Osteocyte (in vitro differentiated cells): ENCODE results near the gene LRIG3.

GRCh38 chr12:57825920-57826285 is 7.4 kb upstream of the AVIL start:
- PRO-cap = no peak

DNA sequence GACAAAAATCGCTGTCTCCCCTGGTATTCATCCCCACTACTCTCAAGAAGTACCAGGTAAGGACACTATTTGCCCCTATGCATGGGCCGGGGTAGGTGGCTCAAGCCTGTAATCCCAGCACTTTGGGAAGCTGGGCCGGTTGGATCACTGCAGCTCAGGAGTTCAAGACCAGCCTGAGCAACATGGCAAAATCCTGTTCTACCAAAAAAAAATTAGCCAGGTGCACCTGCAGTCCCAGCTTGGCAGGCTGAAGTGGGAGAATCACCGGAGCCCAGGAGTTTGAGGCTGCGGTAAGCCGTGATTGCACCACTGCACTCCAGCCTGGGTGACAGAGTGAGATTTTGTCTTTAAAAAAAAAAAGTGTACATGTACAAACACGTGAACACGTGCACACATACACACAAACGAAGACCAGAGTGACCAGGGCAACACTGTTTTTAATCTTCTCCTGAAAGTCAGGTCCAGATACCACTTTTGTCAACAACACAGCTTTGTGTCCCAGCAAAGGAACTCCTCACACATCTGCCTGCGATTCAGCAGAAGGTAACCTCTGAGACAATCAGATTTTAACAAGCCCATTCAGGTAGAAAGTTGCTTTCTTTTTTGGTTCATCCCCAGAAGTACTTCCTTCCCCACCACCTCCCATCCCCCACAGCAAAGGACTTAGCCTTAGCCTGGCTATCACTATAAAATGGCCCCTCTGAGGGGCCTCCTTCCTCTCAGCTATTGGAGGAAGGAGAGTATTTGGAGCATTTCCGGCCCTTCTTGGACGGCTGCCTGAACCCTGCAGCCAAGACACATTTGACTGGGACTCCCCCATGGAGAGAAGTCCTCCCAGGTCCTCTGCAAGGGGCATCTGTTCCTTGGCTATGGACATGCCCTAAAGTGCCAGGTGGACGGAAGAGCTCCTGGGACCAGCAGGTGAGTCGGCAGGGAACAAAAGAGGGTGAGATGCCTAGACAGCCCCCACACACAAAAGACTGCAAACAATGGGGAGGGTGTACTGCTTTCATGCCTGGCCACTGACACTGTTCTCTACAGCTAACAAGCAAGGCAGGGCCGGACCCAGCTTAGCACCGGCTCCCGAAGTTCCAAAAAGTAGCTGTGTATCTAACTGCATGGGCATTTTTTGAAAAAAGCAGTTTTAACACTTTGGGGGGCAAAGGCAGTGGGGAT is 9.8 kb downstream of the CTDSP2 start:
- PRO-cap = no peak

DNA sequence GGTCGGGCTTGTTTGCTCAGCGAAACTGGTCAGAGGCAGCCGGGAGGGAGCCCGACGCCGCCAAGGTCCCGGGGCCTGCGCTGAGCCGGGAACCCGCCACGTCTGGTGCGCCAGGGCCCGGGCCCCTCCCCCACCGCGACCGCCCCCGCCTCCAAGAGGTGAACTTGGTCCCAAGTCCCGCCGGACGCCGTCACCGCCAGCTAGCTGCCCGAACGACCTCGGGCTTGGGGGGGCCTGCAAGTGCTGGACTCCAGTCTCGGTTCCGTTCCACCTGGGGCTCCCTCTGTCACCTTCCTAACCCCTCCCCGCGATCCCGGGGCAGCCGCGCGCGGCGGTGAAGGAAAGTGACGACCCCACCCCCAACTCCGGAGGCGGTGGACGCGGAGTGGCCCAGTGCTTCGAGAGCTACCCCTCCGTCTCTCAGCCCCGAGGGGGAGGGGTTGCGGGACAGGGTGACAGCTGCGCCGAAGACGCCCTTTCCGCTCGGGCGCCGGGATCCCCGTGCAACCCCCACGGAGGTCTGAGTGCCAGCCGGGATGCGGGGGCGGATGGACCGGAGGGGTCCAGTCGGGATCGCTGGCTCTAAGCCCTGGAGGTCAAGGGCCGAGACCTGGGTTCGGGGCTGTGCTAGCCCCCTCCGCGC is 719 bp downstream of the CTDSP2 start:
- PRO-cap = bidirectional peak, plus-strand start at position 32 of the sequence, minus-strand start outside the sequence; bidirectional peak, plus-strand start at position 523 of the sequence, minus-strand start at position 312 of the sequence

GRCh38 chr12:57851002-57851585 is 4.6 kb upstream of the CTDSP2 start:
- PRO-cap = no peak

DNA sequence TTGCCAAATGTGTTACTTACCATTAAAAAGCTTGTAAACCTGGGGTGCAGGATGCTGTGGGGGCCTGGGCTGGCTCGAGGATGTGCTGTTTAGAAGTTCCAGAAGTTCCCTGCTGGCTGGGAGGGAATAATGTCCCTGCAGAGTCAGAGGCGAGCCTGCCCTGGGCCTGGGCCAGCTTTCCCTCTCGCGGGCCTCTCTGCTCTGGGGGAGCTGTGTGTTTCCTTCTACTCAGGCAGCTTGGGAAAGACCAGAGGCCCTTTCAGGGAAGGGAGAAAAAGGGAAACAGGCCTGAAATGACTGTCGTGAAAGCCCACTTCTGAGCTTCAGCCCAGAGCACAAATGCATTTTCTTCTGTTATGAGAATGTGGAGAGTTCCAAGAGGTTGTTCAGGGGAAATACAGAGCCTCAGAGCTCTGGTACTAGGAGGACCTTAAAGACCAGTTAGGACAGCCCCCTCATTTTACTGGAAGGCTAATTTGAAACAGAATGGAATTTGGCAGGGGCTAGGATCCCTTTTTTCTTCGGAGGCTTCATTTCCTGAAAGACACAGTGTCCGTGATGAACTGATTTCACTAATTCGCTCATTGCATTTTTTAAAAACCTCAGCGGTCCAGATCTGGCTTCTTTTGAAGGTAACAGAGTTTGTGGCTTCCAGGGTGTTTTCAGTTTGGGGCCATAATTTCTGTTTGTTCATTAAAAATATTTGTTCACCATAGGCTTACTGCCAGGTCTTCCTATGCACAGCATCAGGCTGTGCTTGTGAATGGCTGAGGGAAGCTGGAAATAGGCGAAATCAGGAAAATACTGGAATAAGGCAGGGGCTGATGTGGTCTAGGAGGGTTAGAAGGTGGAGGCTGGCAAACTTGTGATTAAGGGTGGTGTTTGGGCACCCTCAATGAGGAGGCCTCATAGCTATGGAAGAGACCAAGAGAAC is 47.4 kb upstream of the ATP23 start:
- PRO-cap = bidirectional peak, plus-strand start at position 222 of the sequence, minus-strand start at position 91 of the sequence

GRCh38 chr12:57898916-57899840 is 42.2 kb upstream of the ATP23 start:
- PRO-cap = no peak

DNA sequence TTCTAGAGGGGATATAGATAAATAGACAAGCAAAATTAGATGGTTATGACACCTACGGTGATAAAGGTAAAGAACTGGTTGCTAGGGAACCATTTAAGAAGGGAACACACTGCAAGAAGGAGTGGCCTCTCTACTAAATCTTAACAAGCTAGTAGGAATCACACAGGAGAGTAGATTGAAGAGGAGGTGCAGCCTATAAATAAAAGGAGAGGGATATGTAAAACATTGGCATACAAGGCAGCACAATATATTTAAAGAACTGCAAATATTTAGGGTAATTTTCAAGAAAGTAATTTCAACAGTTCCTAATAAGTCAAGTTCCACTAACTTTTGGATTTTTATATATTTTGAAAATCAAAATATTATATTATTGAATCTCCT is 155.1 kb downstream of the LRIG3 start:
- PRO-cap = no peak

DNA sequence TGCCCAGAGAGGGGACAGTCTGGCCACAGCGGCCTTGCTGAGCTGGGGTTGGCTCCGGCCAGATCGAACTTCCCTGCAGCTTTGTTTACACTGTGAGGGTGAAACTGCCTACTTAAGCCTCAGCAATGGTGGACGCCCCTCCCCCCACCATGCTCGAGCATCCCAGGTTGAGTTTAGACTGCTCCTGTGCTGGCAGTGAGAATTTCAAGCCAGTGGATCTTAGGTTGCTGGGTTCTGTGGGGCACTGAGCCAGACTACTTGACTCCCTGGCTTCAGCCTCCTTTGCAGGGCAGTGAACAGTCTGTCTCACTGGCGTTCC is 79.3 kb downstream of the LRIG3 start:
- PRO-cap = no peak

DNA sequence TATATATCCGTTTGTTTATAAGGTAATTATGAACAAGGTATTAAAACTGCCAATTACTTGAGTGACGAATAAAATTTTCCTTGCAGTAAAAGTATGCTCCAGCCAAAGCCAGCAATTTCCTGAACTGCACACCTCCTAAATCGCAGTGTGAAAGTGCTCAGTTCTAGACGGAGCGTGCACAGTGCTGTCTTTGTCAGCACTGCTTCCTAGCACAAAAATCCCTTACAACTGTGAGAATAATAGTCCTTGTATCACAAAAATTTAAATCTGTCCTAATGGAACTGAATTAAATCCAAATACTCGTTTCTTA is 26.3 kb downstream of the LRIG3 start:
- PRO-cap = no peak

DNA sequence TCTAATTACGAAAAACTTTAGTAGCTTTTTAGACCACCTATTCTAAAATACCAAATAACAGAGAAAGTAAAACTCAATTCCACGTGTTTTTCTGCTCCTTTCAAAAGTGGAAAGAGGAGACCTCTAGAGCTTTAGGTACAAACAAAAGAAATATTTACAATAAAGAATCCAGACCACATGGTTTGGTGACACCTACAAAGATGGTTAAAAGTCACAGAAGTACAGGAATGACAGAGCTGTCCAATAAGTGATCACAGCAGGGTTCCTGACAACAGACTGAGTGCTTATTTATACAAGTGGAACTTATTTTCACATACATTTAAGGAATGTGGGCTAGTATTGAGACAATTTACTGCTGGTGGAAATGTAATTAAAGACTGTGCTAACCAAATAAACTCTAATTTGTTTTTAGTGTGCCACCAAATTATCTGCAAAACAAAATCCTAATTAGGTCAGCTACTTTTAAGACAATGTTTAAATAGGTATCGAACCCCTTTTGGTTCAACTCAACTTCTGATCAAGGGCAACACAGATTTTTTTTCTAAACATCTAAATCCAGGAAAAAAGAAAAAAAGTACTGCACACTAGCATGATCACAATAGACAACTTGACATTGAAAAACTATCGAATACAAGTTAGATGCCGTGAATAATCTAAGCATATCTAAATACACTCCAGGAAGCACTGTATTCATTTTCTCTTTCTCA is 2.3 kb downstream of the LRIG3 start:
- PRO-cap = no peak

- PRO-cap = bidirectional peak, plus-strand start at chr12:58920273, minus-strand start at chr12:58920155; bidirectional peak, plus-strand start at chr12:58920704, minus-strand start at chr12:58920538
Observed at GRCh38 chr12:58919835-58920873, at the start of gene LRIG3. Gene LRIG3 (minus strand): TSS chr12:58920504.

DNA sequence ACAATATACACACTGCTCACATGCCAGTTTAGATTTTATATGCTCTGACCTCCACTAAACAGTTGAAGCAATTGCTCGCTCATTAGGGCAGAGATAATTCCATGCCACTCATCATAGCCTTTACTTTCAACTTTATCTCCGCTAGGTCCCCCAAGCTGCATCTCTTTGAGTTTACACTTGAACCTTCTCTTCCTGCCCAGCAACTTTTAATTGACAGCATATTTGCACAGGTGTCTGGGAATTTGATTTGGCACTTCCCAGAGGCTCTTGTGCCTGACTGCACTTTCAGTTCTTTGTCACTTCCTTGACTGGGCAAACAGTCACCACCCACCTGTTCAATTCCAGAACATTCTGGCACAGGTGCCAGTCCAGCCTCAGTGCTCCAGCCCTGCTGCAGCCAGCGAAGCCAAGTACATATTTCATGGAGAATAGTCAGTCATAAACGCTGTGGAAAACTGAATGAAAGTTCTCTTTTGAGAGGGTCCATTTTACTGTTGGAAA is 110.1 kb upstream of the LRIG3 start:
- PRO-cap = no peak

- PRO-cap = no peak
Observed at GRCh38 chr12:59666612-59667067, 70.8 kb downstream of the SLC16A7 start.

DNA sequence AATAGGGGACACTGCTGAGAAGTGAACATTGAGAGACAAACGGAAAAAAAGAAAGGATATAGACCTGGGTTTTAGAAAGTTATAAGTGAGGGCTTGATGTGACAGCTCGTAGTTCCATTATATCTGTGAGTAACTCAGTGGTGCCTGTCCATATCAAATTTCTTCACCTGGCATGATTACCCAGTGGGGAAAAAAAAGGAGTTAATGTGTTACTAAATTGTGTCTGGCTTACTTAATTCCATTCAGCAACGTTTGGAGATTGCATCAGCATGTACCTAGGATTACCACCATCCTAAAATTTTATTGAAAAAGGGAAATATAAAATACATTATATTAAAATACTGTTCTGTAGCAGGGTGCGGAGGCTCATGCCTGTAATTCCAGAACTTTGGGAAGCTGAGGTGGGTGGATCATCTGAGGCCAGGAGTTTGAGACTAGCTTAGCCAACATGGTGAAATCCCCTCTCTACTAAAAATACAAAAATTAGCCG is 1249.9 kb downstream of the SLC16A7 start:
- PRO-cap = no peak

DNA sequence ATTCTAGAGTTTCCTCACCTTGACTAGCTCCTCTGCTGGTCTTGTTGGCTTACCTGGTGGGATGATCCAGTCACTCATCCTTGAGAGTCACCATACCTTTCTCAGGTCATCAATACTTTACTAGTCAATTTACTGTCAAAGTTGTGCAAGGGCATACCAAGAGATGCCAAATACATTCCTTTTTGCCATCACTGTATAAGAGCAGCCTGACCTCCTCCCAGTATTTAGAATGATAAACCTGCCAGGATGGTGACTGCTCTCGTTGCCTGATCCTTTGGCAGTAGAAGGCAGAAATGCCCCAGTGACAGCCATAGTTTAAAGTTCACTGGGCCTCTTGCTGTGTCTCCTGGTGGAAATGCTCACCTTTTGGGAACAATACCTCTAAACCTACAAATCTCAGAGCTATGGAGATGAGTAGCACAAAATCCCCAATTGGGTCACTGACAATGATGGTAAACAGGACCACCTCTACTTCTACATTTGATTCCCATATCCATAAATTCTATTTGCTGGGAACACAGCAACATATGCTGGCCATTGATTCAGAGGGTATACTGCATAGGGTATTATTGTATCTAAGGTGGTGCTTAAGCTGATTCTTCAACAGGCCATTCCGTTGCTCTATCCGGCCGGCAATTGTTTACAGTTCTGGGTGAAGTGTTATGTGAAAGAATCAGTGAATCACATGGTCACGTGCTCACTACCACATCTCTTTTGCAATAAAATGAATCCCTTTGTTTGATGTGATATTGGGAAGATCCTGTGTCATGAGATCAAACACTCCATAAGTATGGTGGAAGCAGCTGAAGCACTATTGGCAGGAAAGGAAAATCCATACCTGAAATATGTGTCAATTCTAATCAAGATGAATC is 7.9 kb upstream of the USP15 start:
- PRO-cap = no peak

GRCh38 chr12:62339133-62339723 is 79.0 kb downstream of the USP15 start:
- PRO-cap = no peak

DNA sequence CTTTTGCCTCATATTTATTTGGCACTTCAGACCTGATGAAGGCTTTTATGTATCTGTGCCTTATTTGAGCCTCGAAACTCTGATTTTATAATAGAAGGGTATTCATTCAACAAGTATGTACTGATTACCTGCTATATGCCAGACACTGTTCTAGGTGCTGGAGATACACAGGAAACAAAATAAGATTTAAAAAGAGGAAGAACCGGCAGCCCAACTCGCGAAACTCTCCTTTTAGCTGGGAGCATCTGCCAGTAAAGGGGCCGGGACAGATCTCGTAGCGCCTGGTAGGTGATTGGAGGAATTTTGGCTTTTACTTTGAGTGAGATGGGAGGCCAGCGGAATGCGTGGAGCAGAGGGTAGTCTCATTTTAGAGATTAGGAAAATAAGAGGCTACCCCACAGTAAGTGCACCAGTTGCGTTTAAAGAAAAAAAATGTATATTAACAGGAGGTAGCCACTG is 621 bp upstream of the MON2 start:
- PRO-cap = unidirectional peak, plus-strand start at position 313 of the sequence

GRCh38 chr12:62505679-62506078 is 39.1 kb downstream of the MON2 start:
- PRO-cap = no peak

DNA sequence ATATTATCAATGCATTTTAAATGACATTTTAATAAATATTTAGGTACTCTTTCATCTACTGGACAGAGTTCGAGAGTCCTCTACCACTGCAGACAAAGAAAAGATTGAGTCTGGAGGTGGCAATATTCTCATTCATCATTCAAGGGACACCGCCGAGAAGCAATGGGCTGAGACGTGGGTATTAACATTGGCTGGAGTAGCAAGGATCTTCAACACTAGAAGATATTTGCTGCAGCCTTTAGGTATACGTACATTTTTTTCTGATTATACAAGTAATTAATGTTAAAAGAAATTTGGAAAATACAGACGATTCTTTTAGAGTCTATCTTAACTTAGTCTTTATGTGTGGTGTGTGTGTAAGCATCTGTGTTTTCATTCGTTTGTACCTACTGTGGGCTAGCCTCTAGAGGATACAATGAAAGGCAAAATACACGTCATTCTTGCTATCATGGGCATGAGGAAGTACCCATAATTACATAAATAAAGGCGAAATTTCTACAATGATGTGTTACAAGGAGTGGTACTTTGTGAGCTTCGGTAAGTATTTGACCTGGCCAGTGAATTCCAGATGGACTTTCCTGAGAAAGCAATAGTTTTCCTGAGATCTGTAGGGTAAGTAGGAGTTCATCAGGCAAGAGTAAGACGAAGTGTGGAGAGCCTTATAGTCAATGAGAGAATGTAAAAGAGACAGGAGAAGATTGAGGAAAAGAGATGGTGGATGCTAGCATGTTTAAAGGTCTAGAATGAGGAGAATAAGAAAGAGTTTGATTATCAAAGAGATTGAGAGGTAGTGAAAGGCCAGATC is 89.5 kb downstream of the MON2 start:
- PRO-cap = no peak

- PRO-cap = no peak
Observed at GRCh38 chr12:62606358-62607467, 140.1 kb downstream of the MON2 start.